Temporal lobe (tissue), 2 donors: ENCODE measurements around a stretch of chr1.

DNA sequence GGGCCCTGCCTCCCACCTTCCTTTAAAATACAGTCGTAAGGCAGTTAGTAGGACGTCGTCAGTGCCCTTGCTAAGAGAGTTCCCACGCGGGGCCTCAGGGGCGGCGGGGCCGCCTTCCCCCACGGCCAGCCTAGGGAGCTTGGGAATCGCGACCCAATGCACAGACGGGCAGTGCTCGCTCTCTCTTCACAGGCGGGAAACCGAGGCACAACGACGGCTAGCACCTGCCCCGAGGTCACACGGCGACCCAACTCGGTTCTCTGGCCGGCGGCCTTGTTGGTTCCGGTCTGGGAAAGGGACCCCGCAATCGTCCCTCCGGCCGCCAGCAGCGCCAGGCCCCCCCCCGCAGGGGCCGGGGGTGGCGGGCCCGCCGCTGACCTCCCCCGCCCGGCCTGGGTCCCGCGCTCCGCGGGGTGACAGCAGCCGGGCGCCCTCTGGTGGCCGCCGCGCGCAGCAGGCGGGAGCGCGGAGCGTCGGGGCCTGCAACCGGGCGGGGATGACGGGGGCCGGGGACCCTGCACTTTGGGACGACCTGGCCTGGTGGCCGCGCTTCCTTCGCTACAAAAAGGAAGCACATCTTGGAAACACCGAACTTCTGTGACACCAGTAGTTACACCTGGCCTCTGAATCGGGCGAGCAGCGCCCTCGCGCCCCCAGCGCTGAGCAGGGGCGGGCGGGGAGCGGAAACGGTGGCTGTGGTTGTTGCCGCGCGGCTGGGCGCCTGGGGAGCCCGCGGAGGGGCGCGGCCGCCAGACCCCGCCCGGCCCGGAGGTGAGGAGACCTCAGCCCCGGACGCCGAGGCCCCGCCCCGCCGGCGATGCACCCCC, 58.9 kb downstream of the H3-3A start:
- RAMPAGE, long total RNA, result no peak

DNA sequence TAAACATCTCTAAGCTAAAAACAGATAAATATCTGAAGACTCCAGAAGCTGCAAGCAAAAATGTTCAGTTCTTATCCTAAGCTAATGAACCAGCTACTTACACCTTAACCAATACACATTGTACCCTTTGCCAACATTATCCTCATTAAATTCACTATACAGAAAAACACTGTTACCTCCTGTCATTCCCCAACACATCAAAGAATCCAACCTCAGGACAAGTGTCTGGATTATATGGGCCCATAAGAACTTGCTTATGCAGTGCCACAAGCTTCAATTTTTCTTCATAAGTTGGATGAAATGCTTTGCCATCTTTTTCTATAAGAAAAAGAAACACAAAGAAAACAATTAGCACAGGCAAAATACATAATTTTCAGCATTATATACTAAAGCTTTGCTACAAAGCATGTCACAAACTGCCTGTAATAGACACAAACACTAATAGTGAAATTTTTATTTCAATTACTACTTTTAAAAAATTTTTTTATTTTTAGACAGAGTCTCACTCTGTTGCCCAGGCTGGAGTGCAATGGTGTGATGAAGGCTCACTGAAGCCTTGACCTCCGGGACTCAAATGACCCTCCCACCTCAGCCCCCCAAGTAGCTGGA, 20.8 kb downstream of the ACBD3 start:
- RAMPAGE, long total RNA, result no peak

DNA sequence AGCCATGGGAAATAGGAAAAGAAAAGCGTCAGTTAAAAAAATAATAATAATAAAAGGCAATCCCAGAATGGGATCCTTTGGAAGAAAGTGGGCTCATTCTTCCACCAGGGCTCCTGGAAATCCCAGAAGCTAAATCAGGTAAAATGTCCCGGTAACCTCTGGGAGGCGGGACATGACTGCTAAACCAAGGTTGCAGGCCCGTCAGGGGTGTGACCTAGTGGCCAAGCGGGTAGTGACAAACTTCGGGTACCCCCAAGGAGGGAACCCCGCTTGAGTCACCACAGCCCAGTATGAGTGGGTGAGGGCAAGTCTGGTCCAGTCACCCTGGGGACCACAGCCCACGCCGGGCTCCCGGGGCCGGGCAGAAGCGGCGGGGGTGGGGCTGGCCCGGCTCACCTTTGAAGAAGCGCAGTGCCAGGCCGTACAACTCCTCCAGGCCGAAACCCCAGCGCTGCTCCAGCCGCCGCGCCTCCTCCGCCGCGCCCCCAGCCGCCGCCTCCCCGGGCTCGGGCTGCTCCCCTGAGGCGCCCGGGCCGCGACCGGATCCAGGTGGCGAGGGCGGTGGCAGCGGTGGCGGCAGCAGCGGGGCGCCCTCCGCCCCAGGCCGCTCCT, 441 bp downstream of the ACBD3 start:
- RAMPAGE, long total RNA, result no peak

DNA sequence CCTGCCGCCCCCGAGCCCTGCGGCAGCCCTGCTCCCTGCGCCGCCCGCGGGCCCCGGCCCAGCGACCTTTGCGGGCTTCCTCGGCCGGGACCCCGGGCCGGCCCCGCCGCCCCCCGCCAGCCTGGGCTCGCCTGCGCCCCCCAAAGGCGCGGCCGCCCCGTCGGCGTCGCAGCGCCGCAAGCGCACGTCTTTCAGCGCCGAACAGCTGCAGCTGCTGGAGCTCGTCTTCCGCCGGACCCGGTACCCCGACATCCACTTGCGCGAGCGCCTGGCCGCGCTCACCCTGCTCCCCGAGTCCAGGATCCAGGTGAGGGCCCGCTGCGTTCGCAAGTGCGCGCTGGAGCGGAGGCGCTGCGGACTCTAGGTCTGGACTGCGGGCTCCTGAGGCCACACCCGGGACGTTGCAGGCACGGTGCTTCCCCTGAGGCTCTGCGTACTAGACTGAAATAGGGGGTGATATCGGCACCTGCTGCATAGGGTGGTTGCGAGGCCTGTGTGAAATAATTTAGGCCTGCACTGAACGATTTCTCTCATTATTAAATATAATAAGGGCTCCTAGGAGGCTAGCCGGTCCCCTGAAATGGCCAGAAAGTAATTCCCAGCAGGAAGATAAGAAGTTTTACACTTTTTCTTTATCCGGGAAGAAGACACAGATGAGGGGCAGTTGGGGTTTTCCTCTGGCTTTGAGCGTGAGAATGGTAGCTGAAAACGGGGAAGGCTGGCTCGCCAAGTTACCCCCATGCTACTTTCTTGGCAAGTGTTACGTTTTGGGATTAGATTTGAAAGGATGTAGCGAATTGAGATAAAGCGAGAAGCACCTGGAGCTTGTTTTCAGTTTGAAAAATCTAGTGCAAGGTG, 533 bp downstream of the MIXL1 start:
- RAMPAGE, long total RNA, result no peak

DNA sequence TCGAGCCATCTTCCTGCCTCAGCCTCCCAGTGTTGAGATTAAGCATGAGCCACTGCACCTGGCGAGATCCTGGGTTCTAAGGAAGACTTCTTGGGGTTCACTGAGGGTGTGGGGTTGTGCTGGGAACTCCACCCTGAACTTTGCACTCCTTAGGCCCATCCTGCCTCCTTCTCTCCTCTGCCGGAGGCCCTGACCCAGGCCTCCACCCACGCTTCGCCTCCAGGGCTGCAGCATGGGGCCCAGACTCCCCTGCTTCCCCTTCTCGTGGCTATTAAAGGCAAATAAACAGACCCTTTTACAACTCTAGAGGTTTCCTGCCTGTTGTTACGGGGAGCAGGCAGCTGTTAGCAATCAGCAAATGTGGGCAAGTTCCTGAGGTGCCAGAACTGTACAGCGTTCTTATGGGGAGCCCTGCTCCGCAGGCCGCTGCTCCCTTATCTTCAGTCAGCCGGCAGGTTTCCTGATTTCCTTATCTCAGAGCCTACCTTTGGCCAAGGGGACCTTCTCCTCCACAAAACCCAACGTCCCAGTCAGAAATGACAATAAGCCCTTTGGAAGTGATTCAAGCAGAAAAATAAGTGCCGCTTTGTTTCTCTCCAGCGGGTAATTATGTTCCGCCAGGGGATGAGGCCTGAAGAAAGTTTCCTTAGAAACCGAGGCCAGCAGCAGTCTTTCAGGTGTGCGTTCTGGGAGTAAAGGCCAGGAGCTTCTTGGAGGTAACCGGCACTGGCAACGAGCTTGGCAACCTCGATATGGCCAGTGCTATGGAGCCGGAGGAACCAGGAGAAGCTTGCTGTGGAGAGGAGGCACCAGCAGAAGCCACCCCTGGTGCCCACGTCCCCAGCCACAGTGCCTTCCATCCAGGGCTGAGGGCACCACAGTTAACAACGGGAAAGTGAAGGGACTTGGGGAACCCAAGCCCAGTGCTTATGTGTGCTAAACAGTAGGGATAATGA, 41.2 kb upstream of the LIN9 start:
- RAMPAGE, long total RNA, result no peak

DNA sequence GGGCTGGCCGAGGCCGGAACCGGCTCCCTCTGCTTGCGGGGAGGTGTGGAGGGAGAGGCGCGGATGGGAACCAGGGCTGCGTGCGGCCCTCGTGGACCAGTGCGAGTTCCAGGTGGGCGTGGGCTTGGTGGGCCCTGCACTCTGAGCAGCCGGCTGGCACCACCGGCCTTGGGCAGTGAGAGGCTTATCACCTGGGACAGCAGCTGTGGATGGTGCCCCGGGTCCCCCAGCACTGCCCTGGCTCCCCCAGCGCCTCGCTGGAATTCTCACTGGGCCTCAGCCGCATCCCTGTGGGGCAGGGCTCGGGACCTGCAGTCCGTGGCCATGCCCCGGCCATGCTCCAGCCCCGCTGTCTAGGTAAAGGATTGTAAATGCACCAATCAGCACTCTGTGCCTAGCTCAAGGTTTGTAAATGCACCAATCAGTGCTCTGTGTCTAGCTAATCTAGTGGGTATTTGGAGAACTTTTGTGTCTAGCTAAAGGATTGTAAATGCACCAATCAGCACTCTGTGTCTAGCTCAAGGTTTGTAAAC, 56.3 kb upstream of the PARP1 start:
- RAMPAGE, long total RNA, result no peak

DNA sequence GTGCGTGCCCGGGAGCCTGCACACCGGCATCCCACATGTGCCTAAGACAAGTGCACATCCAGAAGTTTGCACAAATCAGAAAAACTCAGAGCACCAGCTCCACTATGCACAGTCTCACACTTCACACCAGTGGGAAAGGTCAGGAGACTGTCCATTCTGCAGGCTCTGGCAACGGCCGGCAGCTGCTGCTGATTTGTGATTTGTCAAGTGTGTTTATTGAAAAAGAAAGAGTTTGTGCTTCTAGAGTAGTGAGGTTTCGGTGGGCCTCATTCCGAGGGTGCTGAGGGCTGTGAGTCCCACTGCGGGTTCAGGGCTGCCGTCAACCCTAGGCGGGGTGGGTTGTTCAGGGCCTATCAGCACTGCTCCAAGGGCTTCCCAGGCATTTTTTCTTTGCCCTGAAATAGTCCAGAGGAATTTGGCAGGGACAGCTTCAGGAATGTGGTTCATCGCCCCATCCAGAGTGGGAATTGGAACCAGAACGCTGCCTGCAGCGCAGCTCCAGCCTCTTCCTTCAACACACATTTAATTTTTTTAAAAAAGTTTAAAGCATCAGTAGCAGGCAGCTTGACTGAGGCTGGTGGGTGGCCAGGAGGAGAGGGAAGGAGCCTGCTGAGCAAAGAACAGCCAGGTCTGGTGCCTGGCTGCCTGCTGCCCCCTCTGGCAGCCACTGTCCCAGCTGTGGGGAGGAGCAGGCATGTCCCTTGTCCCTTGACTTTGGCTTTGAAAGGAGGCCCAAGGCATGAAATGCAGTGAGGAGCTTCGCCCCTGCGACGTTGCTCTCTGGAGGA, 19.6 kb downstream of the STUM start:
- RAMPAGE, long total RNA, result no peak

DNA sequence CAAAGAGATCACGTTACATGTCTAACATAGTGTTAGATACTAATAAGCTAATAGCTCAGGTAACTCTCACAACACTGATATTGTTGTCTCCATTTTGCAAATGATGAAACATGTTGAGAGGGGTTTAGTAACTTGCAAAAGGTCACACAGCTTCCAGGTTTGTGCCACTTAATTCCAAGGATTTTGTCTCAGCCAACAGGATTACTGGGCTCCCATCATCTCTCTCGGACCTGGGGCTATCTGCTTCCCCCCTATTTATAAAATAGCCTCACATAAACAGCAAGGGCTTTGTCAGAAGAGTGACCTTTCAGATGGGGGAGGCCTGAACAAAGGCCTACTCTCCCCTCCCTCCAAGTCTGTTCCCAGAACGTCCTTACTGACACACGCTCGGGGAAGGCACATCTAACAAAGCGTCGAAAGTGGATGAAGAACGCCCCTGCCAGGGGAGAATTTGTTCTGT, 81.4 kb downstream of the ITPKB start:
- RAMPAGE, long total RNA, result no peak

DNA sequence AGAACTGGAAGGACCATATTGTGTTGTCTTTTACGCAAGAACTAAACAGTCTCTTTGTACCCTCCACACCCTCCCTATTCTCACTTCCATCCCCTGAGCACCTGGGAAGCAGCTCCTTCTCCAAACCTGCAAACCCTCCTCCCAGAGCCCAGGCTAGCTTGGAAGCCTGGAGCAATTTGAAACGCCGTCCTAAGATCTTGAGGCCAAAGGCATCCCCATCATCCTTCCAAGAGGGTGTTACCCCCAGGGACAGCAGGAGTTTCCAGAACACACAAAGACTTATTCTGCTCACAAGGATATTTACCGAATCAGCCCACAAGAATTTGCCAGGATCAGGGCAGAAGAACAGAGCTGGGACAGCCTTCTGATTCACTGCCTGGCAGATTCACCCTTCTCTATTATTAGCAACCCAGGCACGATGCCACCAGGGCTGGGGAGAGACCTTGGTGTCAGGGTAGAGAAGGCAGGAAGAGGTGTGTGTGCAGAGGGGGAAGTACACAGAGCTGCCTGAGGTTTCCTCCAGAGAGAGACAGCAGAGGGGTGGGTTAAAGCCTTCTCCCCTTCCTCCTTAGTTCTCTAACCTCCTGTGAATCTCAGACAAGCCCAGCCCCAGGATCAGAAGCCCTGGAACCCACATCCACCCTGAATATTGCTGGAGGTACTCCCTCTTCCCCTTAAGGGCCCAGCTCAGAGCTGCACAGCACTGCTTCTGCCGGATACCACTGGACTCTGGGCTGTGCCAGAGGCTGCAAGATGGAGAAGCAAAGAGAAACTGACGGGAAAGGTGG, 62.0 kb downstream of the ITPKB start:
- RAMPAGE, long total RNA, result no peak

DNA sequence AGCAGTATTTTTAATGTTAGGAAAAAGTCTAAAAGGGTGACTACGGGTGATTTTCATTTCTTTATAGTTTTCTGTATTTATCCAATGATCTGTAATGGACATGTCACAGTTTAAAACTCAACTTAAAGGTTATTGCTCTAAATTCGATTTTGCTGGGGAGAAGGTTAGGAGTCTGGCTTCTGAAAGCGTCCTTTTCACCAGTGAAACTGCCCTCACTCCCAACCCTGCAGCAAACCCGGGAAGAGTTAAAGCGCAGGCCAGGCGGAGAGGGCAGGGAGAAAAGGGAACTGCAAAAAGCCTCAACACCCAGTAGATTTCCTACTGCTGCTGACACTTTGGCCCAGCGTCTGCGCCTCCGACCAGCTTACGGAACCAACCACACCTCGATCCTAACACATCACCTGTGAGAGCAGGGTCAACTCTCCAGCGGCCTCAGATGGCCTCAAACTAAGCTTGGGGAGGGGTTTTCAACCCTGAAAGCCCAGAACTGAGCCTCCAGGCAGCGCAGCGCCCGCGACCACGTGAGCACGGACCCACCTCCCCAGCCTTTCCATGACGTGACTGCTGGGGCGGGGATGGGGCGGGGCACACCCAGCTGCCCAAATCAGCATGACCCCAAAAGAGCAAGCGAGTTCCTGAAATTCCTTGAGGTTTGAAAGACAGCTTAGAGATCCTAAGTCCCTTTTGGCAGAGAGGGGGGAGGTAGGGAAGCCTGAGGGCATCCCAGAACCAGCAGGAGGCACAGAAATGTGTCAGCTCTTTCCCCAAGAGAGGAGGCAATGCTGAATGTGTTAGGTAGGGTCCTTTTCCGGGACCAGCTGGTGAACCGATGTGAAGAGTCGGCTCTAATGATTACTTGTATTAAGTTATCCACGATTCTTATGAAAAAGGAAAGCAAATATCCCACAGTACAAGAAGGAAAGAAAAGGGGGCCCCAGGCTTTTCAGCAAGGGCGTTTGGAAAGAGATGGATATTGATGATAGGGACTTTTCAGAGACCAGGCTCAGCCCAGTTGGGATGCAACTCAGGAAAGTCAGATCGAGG, 59.1 kb downstream of the ITPKB start:
- RAMPAGE, long total RNA, result no peak

DNA sequence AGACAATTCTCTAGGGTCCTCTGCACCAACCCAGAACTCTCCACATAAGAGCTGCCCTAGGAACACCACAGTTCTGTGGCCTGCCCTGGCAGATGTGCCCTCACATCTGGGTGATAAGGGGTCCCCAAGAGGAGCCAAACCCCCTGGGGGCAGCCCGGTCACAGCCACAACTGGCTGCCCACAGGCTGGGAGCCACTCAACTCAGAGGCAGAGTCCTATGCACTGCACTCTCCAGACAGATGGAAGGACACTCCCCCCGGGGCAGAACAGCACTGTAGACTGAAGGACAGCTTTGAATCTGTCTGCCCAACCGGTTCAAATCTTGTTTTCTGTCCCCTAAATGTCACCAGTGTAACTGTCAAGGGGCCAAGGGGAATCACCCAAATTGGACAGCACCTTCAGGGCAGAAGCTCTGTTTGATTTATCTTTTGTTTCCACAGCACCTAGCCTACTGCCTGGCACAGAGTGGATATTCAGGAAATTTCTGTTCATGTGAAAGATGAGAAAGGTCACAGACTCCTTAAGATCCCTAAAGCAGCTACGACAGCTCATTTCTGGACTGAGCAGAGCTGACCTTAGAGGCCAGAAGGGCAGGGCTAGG, 41.2 kb downstream of the ITPKB start:
- RAMPAGE, long total RNA, result no peak

- RAMPAGE, long total RNA, result no peak
These were observed 35.5 kb downstream of the ITPKB start for GRCh38 chr1:226703705-226703869.

DNA sequence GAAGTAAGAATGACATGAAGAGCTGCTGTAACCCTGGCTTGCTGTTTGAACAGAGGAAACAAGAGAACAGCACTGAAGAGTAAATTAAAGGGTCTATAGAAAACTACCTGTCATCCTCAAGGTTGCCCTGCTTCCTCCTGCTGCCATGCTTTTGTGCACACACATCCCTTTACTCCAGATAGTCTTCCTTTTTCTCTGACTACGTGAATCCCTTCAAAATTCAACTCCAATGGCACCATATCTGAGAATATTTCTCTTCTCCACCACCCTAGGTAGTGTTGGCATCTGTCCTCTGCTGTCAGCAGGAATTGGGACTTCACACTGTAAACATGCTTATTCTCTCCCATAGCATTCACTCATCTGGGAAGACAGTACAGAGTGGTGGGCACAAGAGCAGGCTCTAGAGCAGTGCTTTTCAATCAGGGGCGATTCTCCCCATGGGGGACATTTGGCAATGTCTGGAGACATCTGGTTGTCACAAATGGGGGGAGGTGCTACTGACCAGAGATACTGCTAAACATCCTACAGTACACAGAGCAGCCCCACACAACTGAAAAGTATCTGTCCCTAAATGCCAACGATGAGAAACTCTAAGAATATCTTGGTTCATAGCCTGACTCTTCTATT, 24.5 kb downstream of the ITPKB start:
- RAMPAGE, long total RNA, result no peak

DNA sequence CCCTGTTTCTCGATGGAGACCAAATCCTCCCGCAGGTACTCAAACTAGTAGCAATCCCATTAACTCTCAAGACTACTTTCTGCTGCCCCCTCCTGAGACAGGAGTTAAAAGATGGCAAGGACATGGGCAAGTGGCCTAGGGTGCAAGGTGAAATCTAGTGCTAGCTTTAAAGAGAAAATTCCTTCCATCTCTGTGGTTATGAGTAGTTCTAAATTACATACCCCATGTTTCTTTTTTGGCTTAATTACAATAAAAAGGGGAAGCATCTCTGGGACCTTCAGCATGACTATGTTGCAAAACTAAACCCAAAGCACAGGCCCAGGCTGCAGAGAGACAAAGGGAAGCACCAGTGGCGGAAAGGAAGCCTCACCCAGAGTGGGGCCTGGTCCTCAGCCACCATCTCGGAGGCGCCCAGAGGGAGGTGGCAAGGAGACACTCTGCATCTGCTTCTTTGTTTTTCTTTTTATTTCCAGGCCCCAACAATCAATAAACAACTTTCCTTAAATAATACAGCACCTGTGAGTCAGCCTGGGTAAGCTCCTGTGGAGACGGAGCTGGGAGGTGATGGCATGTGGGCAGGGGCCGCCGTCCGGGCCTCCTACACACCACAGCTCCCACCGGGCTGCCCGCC, 21.8 kb downstream of the ITPKB start:
- RAMPAGE, long total RNA, result no peak

- RAMPAGE, long total RNA, result no peak
These were observed 16.0 kb downstream of the ITPKB start for GRCh38 chr1:226722929-226723646.

DNA sequence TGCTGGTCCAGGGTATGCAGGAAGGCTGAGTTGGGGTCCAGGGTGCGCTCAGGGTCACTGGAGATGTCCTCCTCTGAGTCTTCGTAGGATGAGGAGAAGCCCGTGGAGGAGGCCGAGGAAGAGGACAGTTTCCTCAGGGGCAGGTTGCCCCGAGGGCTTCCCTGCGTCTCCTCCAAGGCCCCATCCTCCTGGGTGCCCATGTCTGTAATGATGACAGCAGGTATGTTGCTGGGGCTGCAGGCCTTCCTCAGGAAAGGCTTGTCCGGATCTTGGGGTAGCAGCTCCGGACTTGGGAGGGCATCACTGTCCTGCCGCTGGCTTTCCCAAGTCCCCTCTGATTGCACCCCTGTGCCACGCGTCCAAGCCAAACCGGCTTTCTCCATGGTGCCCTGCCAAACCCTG, 3.5 kb downstream of the ITPKB start:
- RAMPAGE, long total RNA, result no peak

DNA sequence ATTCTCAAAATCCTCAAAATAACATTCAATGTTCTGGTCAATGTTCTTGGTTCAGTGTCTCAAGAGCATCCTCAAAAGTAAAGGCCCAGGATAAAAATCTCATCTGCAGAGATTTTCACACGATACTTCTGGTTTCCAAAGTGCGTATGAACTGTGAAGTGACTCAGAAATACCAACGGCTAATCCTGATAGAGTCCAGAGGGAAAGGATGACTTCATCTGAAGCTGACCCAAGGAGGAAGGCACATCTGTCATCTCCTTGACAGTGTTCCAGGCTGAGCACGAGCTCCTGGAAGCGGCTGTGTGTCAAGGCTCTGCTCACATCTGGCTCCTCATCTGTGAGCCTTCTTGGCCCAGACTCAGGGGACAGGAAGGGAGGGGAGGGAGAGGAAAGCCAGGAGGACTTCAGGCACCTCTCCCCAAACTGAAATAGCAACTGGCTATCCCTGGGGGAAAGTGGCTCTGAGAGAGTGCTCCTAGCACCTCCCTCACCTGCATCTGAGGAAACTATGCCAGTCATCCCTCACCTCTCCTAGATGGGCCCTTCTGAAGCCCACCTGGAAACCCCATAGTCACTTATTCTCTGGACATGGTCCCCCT, 49.1 kb upstream of the PSEN2 start:
- RAMPAGE, long total RNA, result no peak

- RAMPAGE, long total RNA, result no peak
These were observed 21.7 kb downstream of the PSEN2 start for GRCh38 chr1:226892076-226892529.

GRCh38 chr1:226941799-226942340, 1.8 kb downstream of the COQ8A start:
- RAMPAGE, long total RNA, result no peak

DNA sequence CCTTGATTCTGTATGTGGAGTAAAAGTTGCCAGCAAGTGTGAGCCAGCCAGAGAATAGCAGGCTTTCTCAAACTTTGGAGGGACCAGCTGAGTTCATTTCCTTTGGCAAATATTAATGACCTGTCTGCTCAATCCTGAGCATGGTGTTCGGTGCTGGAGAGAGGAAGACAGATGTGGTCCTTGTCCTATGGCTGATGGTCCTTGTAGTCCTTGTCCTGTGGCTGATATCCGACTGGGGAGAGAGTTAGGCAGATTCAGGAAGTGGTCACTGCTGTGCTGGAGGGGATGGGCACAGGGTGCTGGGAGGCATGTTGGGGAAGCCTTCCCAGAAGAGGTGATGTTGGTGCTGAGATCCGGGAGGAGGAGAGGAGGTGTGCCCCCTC, 14.5 kb downstream of the COQ8A start:
- RAMPAGE, long total RNA, result no peak